Ileum (tissue), 1 donor: ENCODE measurements around the gene SLCO1C1.

GRCh38 chr12:15162938-15164019 lies 57.9 kb downstream of the RERG start:
- PRO-cap, result no peak

- PRO-cap, result no peak
Observed at GRCh38 chr12:15631215-15631828, 157.9 kb downstream of the EPS8 start.

DNA sequence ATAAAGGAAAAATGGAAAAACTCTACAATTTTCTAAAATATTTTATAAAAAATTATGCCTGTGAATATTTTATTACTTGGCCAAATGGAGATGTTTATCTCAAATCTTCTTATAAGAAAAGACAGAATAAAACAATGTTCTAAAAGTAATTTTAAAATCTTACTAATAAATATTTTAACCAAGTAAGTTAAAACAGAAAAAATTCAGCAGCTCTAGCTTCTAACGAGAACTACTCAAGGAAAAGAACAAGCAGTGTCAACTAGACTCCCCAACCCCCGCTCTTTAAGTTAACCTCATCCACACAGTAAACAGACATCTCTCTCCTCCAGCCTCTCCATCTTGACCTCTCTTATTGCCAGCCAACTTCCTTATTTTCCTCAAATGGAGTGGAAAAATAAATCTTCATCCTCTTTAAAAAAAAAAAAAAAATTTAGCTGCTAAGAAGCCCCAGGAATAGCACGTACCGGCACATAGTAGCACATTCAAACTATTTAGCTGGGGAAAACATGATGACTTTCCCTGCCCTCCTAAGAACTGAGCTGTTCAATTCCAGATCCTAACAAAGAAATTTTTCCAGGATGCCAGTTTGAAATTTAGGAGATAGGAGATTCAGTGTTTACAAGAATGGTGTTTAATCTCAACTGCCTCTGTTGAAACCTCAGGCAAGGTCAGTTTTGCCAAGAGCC lies 90.9 kb downstream of the EPS8 start:
- PRO-cap, result no peak

GRCh38 chr12:16348304-16348469 lies 742 bp downstream of the MGST1 start:
- PRO-cap, result no peak

DNA sequence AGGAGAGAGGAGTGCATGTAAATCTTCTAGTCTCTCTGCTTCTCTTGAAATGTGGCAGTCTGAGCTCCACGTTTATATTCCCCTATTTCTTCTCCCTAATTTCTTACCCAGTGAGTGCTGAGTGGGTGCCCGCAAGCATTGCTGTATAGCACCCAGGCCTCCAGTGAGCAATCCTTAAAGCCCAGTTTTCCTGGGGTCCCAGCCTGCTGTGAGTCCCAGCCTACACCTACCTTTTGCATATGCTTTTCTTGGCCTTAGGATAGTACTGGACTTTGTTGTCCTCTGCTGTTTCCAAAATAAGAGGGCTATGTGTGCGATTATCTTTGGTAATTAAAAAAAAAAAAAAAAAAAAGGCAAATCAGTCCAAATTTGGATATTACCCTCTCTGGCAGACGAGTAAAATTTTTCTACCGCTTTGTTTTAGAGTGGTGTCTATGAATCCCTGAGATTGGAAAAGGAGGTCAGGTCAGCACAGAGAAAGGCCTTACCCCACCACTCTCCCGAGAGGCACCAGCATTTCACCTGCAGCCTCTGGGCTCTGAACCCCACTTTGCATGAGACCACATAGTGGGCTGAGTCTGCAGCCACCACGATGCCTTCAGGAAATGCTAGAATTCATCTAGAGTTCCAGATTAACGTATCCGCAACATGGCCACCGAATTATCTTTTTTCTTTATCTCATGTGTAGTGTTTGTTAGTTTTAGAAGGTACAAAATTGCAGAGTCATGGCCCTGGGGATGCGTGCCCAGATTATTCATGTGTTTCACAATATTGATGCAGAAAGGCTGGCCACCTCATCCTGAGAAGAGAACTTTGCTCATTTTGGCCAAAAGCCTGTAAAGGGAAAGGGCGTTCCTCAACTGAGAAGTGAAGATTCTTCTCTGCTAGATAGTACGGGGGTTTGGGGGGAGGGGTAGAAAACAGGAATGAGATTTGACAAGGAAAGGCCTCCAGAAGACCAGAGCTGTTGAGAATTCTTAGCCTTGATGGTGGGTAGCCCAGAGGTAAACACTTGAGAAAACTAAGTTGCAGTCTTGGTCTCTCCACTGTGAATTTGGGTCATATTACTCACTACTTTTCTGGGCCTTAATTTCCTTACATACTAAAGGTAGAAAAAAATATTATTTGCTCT lies 1.4 kb downstream of the MGST1 start:
- PRO-cap, result no peak

GRCh38 chr12:16573458-16574217 lies 32.3 kb downstream of the LMO3 start:
- PRO-cap, result no peak

- PRO-cap, result no peak
Observed at GRCh38 chr12:18900002-18900201, 162.0 kb downstream of the CAPZA3 start.

GRCh38 chr12:19236725-19237185 lies 107.2 kb downstream of the PLEKHA5 start:
- PRO-cap, result no peak

- PRO-cap, result no peak
Observed at GRCh38 chr12:19322224-19322921, 116.9 kb upstream of the AEBP2 start.

GRCh38 chr12:20319389-20319857 lies 48.9 kb upstream of the PDE3A start:
- PRO-cap, result no peak

DNA sequence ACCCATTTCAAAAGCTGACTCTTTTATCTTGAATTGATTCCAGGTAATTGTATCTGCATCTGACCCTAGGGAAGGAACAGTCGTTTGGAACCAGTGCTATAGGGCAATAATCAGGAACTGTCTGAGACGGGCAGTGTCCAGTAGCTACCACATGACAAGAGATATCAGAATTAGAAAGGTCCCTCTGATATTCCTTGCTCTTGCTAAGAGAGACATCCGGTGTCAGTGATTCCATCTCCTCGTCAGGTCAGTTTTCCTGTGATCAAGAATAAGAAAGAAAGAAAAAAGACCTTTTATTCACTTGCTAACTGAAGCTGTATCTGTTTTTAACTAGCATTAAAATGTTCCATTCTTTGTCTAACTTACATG lies 47.7 kb upstream of the PDE3A start:
- PRO-cap, result no peak

- PRO-cap, result bidirectional peak, plus-strand start at chr12:20369696, minus-strand start at chr12:20369558; bidirectional peak, plus-strand start at chr12:20369964, minus-strand start at chr12:20369934
Observed at GRCh38 chr12:20369417-20370635, 1.5 kb downstream of the PDE3A start.

- PRO-cap, result no peak
Observed at GRCh38 chr12:20445635-20446242, 77.4 kb downstream of the PDE3A start.

DNA sequence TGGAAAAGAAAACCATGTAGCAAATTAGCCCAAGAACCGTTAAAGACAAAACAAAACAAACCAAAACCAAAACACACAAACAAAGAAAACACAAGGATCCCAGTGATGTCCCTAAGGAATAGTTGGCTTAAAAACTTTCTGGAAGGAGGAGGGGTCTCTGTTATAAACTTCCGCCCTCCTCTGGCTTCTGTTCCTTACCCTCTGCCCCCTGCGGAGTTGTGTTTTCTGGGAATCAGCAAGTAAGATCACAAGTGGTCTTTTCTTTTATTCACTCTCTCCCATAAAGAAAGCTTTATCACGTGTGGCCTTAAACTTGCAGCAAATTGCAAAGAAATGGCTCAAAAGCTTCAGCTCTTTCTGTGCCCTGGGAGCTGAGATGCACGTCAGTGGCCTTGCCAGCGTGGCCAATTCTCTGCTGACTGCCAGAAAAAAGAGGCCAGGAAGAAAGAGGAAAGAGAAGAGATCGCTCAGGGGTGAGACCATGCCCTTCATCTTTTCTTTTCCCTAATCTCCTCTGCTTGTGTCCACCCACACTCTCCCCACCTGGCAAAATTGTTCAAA lies at the start of gene SLCO1C1:
Gene SLCO1C1 (plus strand): TSS at position 193 of the 561 bp plus-strand sequence.
- PRO-cap, result no peak

DNA sequence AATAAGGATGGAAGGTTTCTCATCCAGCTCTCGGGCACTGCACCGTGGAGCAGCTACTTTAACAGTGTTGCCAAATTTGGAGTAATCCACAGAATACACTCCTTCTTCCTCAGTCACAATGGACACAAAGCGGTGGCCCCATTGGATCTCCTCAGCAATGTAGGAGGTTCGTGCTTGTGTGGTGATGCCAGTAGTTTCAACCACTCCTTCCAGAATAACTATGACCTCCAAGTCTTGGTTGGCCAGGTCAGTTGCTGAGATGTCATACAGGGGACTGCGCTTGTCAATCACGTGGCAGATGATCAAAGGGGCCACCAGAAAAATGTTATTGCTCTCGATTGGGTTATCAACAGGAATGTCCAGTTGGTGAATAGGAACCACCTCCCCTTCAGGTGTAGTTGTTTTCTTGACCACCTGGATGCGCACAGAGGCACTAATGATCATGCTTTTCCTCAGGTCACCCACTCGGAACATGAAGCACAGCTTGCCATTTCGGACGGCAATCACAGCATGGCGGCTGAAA lies 8.5 kb downstream of the KCNJ8 start:
- PRO-cap, result no peak

- PRO-cap, result no peak
Observed at GRCh38 chr12:21795676-21796059, 21.2 kb upstream of the KCNJ8 start.

DNA sequence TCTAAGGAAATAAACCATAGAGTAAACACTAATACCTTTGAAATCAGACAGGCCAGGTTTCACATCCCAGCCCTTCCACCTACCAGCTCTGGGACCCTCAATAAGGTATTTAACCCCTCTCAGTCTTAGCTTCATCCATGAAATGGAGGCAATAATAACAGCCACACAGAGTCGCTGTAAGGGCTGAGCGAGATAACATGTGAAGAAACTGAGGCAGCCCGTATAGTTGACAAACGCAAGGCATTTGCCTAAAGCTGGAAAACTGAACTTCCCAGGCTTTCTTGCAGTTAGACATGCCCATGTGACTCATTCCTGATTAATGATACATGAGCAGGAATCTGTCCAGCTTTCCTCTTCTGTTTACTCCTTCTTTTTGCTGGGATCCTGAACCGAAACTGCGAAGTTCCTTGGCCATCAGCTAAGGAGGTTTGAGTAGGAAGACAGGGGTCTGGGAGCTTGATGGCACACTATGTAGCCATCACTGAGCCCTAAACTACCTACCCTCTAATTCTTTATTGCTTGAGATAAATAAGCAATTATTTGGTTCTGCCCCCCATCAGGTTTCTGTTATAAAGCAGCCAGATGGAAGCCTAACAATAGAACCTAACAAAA lies 52.2 kb downstream of the ST8SIA1 start:
- PRO-cap, result no peak

- PRO-cap, result no peak
Observed at GRCh38 chr12:22333734-22334417, 631 bp downstream of the ST8SIA1 start.

DNA sequence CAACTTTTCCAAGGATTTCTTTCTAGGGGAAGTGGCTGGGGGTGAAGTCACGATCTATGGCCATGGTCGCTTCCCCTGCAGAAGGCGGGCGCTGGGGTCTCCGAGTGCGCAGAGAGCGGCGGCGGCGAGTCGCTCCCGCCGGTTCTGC lies 215 bp downstream of the ST8SIA1 start:
- PRO-cap, result no peak

DNA sequence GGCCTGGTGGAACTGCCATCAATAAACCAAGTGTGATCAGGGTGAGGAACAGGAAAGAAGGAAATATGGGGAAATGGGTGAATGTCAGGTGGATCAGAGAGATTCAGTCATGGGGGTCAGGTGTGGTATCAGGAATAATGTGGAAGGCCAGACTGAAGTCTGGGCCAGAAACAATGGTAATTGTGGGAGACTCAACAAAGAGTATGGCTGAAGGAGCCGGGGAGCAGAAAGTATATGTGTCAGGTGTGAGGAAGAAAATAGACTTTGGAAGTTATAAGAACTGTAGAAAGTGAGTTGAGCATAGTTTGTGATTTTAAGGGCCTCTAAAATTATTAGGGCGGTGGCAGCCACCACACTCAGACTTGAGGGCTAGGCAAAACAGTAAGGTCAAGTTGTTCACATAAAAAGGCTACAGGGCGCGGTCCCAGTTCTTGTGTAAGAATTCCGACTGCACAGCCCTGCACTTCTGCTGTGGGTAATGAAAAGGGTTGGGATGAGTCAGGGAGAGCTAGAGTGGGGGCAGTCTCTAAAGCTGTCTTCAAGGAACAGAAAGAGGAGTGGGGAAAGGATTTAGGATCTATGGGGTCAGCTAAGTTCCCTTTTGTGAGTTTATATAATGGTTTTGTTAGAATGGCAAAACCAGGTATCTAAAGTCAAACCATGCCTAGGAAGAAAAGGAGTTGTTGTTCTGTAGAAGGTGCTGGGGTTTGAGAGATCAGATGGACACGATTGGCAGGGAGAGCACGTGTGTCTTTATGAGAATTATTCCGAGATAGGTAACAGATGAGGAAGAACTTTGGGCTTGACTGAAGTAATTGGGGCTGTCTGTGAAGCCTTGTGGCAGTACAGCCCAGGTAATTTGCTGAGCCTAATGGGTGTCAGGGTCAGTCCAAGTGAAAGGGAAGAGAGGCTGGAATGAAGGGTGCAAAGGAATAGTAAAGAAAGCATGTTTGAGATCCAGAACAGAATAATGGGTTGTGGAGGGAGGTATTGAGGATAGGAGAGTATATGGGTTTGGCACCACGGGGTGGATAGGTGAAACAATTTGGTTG lies 441.6 kb downstream of the SOX5 start:
- PRO-cap, result no peak